Gastroesophageal sphincter (tissue), 4 donors: Measurements from ENCODE around the genes CACNA1A, MRI1 and PRKACA.

- PRO-cap: unidirectional peak, minus-strand start at chr19:13082926
- RAMPAGE, long total RNA, 4 experiments: no peak in any of the 4 experiments
Observed at GRCh38 chr19:13082754-13083424, 19.8 kb downstream of the LYL1 start.

DNA sequence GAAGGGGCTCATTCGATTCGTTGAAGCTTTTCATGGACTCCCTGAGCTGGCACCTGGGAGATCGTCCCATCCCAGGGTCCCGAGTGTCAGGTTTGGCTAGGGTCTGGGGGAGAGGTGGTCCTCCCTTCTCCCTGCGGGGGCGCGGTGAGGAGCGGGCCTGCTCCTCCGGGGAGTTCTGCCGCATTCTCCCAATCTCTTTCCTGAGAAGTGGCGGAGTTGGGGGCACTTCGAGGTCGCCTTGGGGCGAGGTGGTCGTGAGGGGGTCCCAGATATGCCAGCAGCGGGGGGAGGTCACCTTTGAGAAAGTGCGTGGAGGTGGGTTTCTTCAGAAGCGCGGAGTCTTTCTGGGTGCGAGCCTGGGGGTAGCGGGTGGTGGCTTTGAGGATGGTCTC lies 389 bp downstream of the IER2 start:
- PRO-cap: no peak
- RAMPAGE, long total RNA, 4 experiments: no peak in any of the 4 experiments

DNA sequence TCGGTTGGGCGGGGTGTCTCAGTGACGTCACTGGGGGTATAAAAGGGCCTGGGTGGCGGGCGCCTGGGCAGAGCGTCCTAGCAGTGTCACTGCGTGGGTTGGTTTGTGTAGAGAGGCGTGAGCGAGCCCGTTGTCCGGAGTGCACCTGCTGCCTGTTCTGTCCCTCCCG lies 2.7 kb downstream of the IER2 start:
- PRO-cap: bidirectional peak, plus-strand start at position 70 of the sequence, minus-strand start outside the sequence
- RAMPAGE, long total RNA, 4 experiments: start-site peak on the plus strand in 2 of 4 experiments, centred at positions 69 to 70 of the sequence, 91 to 285 reads per replicate

DNA sequence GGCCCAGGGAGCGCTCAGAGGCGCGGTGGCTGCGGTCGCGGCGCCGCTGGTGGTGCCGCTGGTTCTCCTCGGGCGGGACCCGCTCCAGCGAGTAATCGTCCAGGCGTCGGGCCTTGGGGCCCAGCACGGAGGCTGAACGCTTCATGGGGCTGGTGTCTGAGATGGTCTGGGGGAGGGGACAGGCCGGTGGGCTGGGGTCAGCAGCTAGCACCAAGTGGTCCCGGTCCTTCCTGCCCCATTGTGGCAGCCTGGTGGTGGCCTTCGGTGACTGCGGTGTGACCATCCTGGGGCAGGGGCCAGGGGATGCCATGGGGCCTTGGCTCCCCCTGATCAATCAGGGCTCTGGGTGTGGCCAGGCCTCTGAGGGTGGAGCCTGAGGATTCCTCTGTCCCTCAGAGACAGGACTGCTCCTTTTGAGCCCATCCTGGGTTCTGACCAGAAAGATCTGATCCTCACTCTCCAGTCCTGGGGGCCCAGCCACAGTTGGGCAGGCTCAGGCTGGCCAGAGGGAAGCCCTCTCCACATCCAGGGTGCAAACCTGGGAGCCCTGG lies 59.2 kb downstream of the IER2 start:
- PRO-cap: no peak
- RAMPAGE, long total RNA, 4 experiments: no peak in any of the 4 experiments

DNA sequence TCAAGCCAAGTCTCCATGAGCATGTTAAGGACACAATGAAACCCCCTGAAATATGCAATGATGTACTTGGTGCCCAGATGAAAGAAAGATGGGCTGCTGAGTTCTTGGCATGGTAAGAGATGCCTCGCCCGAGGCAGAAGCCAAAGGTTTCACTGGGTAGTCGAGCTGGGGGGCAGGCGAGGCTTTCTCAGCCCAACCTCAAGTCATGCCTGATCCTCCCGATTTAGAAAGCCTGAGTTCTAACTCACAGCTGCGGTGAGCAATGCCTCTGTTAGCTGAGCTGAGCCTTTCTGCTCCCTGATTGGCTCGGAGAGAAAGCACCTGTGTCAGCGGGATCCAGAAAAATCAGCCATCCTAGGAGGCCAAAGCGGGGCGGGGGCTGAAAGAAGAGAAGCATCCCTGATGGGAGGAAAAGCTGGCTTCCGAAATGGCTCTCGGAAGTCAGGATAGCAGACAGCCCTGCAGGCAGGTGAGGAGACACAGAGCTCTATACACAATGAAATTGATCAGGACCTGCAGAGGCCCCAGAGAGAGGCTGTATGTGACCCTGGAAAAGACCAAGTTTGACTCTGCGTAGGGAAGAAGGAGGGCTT lies 44.7 kb downstream of the CACNA1A start:
- PRO-cap: no peak
- RAMPAGE, long total RNA, 4 experiments: no peak in any of the 4 experiments

DNA sequence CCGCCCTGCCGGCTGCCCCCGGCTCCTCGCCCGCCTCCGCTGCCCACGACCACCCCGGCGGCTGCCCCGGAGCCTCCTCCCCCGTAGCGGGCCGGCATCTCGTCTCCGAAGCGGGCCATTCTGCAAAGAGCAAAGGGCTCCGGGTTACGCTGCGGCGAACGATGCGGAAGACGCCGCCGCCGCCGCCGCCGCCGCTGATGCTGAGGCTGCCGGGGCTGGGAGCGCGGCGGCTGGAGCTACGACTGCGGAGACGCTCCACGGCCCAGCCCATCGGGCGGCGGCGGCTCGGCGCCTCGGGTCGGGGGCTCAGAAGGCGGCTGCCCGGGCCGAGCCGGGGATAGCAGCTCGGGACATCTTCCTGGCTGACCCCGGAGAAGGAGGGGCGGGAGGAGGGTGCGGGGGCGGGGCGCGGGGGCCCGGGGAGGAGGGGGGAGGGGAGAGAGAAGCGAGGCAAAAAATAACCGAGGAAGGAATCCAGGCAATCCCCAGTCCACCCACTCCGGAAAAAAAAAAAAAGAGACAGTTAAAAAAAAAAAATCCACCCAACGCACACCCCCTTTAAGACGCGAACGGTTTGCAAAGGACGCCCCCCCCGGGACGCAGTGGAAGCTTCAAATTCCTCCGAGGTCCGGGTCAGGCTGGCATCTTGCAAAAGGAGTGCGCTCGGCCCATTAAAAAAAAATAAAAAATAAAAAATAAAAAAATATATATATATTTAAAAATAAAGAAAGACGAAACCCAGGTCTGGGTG lies at the start of gene CACNA1A:
CACNA1A (minus strand) TSS at position 374 of the 751 bp plus-strand sequence.
- PRO-cap: no peak
- RAMPAGE, long total RNA, 4 experiments: no peak in any of the 4 experiments

DNA sequence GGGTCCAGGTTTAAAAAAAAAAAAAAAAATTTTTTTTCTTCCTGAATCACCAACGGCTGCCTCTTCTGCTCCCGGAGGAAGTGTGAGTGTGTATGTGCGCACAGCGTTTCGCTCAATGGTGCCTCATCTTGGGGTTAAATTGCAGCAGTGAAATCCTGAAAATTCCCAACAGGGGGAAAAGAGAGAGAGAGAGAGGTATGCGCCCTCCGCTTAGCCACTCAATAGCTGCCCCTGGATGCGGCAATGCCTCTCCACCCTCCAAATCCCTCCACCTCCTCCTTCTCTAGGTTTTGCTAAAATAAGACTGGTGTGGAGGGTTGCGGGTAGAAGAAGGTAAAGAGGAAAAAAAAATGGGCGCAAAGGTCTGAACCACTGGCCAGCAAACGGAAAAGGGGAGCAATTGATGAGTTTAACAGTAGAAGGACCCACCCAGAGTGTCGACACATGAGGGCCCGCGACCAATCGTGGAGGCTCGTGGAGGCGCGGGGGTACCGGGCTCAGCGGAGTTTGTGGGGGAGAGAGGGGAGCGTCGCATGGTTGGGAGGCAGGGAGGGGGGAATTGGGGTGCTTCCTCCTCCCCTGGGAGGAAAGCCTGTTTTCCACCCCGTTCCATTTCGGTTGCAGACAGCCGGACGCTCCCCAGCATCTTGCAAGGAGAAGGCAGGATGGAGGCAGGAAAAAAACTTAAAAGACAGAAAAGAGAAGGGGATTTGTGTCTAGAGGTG lies 935 bp upstream of the CACNA1A start:
- PRO-cap: no peak
- RAMPAGE, long total RNA, 4 experiments: no peak in any of the 4 experiments

- PRO-cap: unidirectional peak, plus-strand start at chr19:13763445
- RAMPAGE, long total RNA, 4 experiments: no peak in any of the 4 experiments
Observed at GRCh38 chr19:13763152-13763679, 1.1 kb upstream of the MRI1 start.

- PRO-cap: bidirectional peak, plus-strand start at chr19:13764533, minus-strand start at chr19:13764328
- RAMPAGE, long total RNA, 4 experiments: start-site peak on the plus strand in 1 of 4 experiments, at chr19:13764537-13764566 at its widest, 66 reads per replicate
Observed at GRCh38 chr19:13764038-13765310, at the start of gene MRI1. Gene MRI1, plus strand, starts transcription at chr19:13764522.

DNA sequence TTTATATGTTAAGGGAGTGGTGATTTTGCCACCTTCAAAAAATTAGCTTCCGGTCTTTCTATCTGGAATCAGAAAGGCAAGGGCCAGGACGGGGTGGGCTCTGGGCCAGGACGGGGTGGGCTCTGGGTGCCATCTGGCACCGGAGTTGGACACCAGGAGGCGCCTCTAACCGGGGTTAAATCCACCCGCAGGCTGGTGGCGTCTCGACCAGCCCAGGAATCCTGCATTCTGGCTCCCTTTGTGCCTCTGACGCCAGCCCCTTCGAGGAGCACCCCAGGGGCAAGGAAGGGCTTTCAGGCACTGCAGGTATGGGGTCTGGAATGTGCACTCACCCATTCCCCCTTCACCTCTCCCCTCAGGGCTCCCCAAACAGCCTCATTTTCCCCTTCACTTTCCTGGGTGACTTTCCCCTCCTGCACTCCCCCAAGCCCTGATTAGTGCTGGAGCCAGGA lies 10.3 kb upstream of the ZSWIM4 start:
- PRO-cap: no peak
- RAMPAGE, long total RNA, 4 experiments: no peak in any of the 4 experiments

DNA sequence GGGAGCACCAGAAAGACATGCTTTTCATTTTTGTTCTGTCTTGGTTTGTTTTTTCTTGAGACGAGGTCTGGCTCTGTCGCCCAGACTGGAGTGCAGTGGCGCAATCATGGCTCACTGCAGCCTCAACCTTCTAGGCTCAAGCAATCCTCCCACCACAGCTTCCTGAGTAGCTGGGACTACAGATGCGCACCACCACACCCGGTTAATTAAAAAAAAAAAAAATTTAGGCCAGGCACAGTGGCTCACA lies 6.1 kb upstream of the ZSWIM4 start:
- PRO-cap: no peak
- RAMPAGE, long total RNA, 4 experiments: no peak in any of the 4 experiments

DNA sequence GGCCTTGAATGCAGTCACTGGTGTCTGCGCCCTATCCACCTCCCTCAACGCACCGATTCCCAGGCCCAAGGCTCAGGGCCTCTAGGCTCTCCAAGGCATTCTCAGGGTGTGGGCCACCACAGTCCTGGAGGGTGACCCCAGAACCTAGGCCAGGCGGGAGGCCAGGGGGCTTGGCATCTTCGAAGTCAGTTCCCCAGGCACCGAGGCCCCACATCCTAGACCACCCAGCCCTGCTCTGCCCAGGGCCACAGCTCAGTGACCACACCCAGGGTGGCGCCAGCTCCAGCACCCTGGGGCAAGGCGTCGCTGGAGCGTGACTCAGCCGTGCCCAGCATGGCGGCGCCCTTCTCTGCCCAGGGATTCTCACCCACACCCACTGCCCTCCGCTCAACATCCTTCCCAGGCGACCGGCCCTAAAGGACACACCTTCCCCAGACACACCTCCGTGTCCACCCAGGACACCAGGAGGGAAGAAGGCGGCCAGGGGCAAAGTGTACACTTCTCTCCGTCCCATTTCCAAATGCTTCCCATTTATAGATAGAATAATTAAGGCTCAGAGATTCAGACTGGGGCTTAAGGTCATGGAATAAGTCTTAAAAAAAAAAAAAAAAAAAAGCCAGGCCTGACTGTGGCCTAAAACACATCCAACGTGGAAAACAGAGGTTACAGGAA lies 36.5 kb upstream of the NANOS3 start:
- PRO-cap: bidirectional peak, plus-strand start at position 360 of the sequence, minus-strand start at position 257 of the sequence
- RAMPAGE, long total RNA, 4 experiments: no peak in any of the 4 experiments

- PRO-cap: unidirectional peak, plus-strand start at chr19:13978616; unidirectional peak, plus-strand start at chr19:13978753; unidirectional peak, minus-strand start at chr19:13979066
- RAMPAGE, long total RNA, 4 experiments: no peak in any of the 4 experiments
Observed at GRCh38 chr19:13978167-13979275, 26.2 kb downstream of the DCAF15 start.

DNA sequence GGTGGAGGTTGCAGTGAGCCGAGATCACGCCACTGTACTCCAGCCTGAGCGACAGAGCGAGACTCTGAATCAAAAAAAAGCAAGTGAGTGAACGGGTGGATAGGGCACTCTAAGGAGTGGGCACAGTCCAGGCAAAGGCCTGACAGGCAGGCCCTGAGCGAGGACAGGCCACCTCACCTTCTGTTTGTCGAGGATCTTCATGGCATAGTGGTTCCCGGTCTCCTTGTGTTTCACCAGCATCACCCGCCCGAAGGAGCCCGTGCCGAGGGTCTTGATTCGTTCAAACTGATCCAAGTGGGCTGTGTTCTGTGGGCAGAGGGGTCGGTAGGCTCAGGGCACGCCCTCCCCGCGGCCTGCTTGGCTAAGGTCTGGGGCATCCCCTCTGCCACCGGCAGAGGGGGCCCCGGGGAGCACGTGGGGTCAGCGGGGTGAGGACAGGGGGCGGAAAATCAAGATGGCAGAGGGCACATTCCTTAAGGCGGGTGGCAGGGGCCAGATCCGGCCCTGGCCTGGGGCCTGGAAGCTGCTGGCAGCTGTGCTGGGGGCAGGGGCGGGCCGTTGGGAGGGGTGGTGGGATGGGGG lies 10.9 kb downstream of the PRKACA start:
- PRO-cap: no peak
- RAMPAGE, long total RNA, 4 experiments: start-site peak on the minus strand in 1 of 4 experiments, centred at position 241 of the sequence, 29 reads per replicate

DNA sequence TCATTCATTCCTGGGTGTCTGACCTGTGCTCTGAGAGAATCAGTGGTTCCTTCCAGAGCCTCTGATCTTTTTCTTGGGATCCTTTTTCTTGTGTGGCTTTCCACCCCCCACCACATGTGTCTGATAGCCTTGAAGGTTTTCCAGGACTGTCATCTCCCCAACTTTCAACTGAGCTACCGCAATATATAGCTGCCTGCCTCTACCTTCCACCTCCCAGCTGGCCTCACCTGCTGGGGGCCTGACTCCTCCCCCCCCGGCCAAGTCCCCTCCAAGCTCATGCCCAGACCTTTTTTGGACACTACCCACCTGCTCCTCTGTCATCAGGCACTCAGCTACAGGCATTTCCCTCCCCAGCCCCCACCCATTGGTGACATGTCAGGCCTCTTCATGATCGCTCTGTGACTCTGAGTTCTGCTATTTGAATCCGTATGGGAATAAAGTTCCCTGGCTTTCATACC lies 1.9 kb downstream of the PRKACA start:
- PRO-cap: no peak
- RAMPAGE, long total RNA, 4 experiments: no peak in any of the 4 experiments

GRCh38 chr19:14117438-14117947 lies at the start of gene PRKACA:
Gene PRKACA, minus strand, starts transcription at chr19:14117762.
- PRO-cap: bidirectional peak, plus-strand start at chr19:14118075, minus-strand start at chr19:14117762
- RAMPAGE, long total RNA, 4 experiments: start-site peak on the minus strand in 2 of 4 experiments, at chr19:14117478-14117578 at its widest, 12 to 18 reads per replicate

DNA sequence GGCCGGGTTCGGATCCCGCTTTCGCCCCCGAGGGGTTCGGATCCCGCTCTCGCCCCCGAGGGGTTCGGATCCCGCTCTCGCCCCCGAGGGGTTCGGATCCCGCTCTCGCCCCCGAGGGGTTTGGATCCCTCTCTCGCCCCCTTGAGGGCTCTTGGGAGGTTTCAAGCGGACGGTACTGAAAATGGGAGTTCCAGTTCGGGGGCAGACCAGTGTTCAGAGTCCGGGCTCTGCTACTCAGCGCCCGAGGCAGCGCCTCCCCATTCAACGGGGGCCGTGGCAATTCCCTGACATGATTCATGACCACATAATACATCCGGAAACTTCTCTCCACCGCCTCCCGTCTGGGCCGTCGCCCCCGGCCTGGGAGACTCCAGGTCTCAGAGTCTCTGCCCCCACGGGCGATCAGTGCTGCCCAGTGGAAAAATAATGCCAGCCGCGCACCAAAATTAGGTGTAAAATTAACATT lies 995 bp upstream of the ASF1B start:
- PRO-cap: unidirectional peak, plus-strand start at position 204 of the sequence; unidirectional peak, plus-strand start at position 209 of the sequence
- RAMPAGE, long total RNA, 4 experiments: no peak in any of the 4 experiments

- PRO-cap: no peak
- RAMPAGE, long total RNA, 4 experiments: no peak in any of the 4 experiments
Observed at GRCh38 chr19:14166180-14167109, 30.1 kb upstream of the ASF1B start.

DNA sequence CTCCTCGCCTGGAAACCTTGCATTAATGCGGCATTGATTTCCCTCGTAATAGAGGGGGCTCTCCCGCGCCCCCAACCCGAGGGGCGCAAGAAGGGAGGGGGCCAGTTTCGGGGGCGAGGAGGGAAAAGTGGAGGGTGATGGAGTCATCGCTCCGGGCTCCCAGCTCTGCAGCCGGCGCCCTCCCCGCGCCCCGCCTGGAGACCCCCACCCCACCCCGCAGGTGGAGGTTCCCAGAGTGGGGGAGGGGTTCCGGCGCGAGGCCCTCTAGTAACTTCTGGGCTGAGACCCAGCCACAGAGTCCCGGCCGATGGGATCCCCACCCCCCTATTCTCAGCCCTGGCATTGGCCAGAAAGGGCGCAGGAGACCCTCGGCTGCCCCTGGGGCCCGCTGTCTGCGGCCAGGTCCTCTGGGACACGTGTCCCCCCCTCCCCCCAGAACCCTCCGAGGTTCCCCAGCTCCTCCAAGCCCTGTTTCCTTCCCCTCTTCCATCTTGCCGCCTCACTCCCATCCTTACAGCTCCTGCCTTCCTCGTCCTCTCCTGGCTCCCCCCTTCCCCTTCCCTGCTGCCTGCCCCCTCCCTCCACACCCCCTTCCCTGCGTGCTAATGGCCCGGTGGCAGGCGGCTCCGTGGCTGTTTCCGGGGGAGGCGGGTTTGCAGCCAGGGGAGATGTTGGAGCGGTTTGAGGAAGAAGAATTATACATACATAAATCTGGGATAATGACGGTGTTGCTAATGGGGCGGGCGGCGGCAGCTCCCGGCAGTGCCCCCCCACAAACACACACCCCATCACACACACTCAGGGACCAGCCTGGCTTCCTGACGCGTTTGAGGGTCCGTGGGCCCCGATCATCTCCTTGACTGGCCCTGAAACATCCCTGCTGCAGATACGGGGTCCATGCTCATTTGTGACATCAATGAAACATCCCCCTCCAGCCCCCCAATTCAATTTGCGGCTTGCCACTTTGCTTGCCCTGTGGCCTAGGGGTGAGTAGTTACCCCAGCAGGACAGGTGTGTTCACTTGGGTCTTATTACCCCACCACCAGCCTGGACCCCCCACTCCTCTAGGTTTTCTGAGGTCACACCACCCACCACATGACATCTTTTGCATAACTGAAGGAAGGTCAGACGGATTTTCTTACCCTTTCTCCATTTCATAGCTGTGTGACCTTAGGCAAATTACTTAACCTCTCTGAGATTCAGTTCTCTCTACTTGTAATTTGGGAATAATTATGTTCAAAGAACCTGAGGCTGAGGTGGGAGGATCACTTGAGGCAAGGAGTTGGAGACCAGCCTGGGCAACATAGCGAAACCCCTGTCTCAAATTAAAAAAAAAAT lies 43.4 kb upstream of the ADGRL1 start:
- PRO-cap: no peak
- RAMPAGE, long total RNA, 4 experiments: no peak in any of the 4 experiments

GRCh38 chr19:14293346-14294003 lies 87.5 kb upstream of the ADGRL1 start:
- PRO-cap: unidirectional peak, minus-strand start at chr19:14293608
- RAMPAGE, long total RNA, 4 experiments: no peak in any of the 4 experiments